SP-49 (cell line): ENCODE measurements around the genes OMG, RAB11FIP4 and UTP6.

GRCh38 chr17:30336766-30337105 lies 2.9 kb upstream of the TMIGD1 start:
- PRO-cap = no peak

GRCh38 chr17:30340021-30340780 lies 6.3 kb upstream of the TMIGD1 start:
- PRO-cap = no peak

DNA sequence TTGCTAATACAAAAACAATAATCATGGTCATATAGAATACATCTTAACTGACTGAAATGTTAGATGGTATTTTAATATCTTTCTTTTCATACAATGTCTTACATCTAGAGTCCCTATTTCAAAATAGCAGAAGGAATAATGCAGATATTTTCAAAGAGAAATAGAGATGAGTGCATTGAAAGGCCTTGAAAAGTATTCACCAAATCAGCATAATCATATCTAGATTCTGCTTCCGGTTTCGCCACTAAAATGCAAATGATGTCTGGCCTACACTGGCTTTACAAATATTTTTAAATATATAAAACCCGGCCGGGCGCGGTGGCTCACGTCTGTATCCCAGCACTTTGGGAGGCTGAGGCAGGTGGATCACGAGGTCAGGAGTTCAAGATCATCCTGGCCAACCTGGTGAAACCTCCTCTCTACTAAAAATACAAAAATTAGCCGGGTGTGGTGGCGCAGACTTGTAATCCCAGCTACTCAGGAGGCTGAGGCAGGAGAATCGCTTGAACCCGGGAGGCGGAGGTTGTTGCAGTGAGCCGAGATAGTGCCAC lies 1.6 kb downstream of the CRLF3 start:
- PRO-cap = no peak

DNA sequence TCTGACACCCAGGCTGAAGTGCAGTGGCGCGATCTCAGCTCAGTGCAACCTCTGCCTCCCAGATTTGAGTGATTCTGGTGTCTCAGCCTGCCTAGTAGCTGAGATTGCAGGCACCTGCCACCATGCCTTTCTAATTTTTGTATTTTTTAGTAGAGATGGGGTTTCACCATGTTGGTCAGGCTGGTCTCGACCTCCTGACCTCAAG lies 27.5 kb downstream of the ATAD5 start:
- PRO-cap = no peak

DNA sequence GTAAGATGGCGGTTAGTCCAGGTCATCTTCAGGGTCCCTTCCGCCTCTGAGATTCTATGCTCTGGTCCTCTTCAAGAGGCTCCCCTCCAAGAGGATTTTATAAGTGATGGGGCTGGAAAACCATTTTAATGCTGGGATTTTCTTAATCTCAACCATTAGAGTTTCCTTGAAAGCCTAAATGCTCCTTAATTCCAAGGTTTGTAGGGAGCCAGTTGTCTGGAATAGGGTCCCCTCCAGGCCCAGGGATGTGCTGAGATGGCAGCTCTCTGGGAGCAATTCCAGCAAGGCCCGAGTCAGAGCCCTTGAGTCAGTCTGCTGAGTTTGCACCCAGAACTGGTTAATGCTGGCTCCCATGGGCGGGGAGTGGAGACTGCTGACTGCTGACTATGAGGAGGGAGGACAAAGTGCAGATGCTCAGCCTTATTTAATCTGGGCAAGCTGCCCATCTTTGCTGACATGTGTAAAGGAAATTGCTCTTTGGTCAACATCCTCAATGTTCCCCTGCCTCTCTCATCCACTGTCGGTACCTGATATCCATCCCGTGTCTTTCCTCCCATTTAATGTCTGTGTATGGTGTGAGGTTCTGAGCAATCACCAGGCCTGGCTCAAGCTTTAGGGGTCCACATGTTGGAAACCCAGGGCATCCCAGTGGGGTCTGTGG lies 20.2 kb upstream of the RNF135 start:
- PRO-cap = no peak

DNA sequence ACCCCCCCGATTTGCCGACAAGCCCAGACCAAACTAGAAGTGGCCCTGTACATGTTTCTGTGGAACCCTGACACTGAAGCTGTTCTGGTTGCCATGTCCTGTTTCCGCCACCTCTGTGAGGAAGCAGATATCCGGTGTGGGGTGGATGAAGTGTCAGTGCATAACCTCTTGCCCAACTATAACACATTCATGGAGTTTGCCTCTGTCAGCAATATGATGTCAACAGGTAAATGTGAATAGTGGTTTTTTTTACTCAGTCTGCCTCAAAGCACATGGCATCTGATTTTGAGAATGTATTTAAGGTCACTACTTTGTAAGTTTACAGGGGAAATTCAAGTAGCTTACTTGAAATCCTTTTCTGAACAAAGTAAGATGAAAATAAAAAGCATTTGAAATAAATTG lies 70.6 kb downstream of the OMG start:
- PRO-cap = no peak

DNA sequence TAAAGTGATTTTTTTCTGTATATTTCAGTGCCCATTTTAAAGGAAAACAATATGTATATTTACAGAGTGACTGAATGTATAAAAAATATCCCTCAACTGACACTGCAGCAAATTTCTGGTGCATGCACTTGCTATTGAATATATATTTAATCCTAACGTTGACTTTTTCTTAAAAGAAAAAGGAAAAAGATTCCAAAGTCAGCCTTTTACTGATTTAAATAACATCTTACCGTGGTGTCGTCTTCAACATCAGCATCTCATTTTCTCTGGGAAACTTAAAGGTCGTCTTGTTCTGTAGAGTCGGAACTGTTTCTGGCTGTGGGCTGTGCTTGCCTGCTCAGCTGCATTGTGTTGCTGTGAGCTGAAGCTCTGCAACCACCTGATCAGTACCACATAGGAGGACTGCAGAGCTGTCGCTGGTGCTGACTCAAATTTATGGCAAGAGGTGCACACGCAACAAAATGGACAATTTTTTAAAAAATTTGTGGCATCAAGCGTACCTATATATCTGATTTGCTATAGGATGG lies at the start of gene OMG:
Gene OMG (minus strand): TSS at position 314 of the 527 bp plus-strand sequence.
- PRO-cap = no peak

DNA sequence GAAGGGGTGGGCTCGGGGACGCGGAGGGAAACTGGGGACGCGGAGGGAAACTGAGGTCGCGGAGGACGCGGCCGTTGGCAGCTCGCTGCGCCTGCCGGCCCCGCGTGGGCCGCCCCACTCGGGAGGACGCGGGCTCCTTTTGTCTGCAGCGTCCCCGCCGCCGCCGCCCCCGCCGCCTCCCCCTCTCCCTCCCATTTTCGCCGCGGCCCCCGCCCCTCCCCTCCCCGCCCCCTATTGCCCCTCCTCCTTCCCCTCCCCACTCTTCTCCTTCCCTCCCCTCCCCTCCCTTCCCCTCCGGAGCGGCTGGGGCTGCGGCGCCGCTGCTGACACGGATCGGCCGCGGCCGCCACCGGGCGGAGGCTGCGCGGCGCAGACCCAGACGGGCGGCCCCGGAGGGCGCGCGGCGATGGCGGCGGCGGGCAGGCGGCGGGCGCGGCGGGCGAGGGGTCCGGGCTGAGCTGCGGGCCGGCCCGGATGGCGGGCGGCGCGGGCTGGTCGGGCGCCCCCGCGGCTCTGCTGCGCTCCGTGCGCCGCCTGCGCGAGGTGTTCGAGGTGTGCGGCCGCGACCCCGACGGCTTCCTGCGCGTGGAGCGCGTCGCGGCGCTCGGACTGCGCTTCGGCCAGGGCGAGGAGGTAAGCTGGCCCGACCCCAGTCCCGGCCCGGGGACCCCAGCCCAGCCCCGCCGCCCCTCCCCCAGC lies at the start of gene RAB11FIP4:
Gene RAB11FIP4 (plus strand): TSS at position 297 of the 699 bp plus-strand sequence.
- PRO-cap = no peak

DNA sequence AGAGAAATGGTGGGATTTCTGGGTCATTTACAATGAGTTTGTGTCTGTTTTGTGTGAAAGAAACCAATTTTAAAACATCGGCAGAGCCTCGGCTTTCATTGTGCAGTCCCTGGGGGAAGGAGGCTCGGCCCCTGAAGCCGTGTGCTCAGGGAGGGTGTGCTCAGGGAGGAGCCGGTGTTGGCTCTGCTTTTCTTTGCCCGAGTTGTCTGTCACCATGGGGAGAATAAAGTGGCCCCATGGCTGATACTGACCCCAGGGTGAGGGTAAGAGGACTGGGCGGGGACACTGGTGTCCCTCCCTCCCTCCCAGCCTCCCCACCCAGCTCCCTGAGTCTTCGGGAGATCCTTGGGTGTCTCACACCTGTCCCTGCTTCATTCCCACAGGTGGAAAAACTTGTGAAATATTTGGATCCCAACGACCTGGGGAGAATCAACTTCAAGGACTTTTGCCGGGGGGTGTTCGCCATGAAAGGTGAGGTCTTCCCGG lies 40.0 kb downstream of the RAB11FIP4 start:
- PRO-cap = no peak

DNA sequence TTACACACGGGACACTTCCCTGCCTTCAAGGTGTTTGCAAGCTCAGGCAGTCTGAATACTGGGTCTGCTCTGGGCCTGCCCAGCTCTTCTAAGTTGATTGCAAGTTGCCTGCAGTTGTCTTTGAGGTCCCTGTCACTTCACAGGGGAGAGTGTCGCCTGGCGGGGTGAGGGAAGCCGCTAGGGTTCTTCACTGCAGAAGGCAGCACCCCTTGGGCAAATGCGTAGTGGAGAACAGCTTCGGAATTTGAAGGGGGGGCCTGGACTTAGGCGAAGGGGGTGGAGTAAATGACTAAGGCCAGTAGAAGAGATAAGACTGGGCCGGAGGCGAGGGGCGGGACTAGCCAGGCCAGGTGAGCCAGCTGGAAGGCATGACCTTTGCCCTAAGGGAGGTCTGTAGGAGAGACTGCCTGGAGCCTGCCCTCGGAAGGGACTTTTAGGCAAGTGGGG lies 98.1 kb downstream of the RAB11FIP4 start:
- PRO-cap = no peak

- PRO-cap = no peak
Measured at GRCh38 chr17:31491807-31492195, 100.3 kb downstream of the RAB11FIP4 start.

DNA sequence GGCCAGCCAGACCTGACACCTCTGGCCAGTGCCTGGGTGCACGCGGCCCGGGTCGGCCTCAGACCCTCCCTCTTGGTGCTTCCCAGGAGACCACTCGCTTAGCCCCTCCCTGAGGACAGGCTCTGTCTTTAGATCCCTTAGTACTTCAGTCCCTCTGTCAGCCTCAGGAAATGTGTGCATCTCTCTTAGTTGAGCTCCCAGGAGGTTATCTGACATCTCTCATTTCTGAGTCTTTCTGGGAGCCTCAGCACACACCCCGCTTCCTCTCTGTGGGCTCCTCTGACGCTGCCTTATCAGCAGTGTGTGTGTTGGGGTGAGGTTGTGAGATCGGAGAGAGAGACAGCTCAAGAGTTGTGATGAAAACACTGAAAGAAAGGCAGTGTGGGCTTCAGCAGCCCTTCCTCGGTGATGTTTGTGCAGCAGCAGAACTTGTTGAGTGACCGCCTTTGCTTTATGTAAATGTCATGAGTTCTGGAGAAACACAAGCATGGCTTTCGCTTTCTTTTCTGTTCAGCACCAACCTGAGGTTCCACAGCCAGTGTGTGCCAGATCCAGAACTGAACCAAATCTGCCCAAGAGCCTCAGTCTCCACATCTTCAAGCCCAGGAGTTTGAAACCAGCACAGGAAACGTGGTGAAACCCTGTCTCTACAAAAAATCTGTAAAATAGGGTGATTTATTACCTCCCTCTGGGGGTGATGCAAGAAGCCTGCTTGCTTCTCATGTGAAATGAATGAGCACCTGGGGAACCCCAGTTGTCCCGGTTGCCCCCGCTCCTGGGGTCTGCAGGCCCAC lies 117.3 kb downstream of the RAB11FIP4 start:
- PRO-cap = no peak

DNA sequence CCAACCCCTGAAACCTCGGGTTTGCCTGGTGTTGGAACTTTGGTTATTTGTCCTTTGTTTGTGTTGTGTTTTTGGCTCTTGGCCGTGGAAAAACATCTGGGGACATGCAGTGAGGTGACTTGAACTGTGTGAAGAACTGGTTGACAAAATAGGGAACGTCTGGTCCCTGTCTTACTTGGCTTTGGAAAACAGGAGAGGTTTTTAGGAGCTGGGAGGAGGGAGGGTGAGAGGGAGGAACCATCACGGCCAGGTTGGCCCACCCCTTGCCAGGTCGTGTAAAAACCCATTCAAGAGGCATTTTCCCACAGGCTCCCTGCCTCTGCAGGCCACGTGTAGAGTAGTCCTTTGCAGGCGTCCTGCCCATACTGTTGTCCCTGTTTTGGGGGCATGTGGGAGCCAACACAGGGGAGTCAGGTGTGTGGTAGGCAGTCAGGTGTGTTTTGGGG lies 169.3 kb downstream of the RAB11FIP4 start:
- PRO-cap = no peak

- PRO-cap = unidirectional peak, minus-strand start at chr17:31901742
Measured at GRCh38 chr17:31901292-31902170, at the start of gene UTP6. UTP6 (minus strand) TSS chr17:31901708.

- PRO-cap = no peak
Measured at GRCh38 chr17:32279726-32280413, 14.2 kb downstream of the RHBDL3 start.

DNA sequence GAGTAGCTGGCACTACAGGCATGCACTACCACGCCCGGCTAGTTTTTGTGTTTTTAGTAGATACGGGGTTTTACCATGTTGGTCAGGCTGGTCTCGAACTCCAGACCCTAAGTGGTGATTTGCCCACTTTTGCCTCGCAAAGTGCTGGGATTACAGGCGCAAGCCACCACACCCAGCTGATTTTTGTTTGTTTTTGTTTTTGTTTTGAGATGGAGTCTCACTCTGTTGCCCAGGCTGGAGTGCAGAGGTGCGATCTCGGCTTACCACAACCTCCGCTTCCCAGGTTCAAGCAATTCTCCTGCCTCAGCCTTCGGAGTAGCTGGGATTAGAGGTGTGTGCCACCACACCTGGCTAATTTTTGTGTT lies 8.9 kb downstream of the ZNF207 start:
- PRO-cap = no peak

DNA sequence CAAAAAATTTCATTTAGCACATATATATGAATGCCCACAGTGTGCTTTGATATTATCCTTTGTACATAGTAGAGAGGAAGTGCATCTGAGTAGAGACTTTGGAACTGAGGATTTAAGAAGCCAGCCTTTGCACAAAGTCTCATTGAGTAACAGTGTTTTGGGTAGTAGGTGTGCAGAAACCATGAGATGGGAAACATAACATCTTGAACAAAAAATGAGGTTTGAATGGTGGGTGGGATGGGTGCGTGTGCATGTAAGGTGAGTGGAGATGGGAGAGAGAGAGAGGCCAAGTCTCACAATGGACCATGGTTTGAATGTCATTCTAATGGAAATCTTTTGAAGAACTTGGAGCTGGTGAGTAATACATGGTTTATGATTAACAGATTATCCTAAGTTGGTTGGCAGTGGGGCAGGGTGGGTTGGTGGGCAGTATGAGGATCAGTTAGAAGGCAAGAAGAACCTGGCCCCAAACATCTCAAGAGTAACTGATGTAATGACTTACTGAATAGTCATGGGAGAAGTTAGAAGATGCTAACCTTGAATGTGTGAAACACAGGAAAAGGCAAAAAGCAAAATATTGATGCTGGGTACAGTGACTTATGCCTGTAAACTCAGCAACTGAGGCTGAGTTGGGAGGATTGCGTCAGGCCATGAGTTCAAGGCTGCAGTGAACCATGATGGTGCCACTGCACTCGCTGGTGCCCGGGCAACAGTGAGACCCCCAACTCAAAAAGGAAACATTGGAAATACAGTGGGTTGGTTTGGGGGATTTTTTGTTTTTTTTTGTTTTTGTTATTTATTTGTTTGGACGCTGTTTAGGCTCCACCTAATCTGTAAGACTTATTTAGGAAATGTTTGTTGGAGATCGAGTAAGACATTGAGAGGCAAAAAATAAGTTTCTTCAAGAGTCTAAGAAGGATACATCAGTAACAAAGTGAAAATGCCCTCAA lies 32.7 kb downstream of the ZNF207 start:
- PRO-cap = no peak

- PRO-cap = no peak
Measured at GRCh38 chr17:32445775-32446675, 1.7 kb downstream of the PSMD11 start.

GRCh38 chr17:32489125-32490039 lies 2.6 kb downstream of the CDK5R1 start:
- PRO-cap = no peak

DNA sequence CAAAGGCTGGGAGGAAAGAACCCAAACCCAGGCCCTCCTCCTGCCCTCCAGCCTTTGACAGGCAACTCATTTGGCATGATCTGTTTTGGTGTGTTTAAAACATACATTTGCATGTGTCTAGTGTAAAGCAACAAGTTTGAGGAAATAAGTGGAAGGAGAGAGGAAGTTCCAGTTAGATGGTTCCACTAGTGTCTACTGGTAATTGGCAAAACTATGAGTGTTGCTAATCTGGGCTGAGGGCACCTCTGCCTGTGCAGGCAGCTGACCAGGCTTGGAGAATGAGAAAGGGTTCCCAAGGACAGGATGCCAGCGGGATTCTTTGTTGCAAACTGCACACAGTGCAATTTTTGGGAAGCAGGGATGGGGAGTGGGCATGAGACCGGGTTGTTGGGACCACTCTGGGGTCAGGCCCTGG lies 6.1 kb downstream of the CDK5R1 start:
- PRO-cap = no peak